Occipital lobe (tissue), 2 donors: ENCODE measurements around the gene SLC39A12.

GRCh38 chr10:17062925-17063498, 66.6 kb downstream of the CUBN start:
- RAMPAGE, long total RNA, result no peak

- RAMPAGE, long total RNA, result no peak
These were observed 29.0 kb downstream of the CUBN start for GRCh38 chr10:17100584-17101006.

DNA sequence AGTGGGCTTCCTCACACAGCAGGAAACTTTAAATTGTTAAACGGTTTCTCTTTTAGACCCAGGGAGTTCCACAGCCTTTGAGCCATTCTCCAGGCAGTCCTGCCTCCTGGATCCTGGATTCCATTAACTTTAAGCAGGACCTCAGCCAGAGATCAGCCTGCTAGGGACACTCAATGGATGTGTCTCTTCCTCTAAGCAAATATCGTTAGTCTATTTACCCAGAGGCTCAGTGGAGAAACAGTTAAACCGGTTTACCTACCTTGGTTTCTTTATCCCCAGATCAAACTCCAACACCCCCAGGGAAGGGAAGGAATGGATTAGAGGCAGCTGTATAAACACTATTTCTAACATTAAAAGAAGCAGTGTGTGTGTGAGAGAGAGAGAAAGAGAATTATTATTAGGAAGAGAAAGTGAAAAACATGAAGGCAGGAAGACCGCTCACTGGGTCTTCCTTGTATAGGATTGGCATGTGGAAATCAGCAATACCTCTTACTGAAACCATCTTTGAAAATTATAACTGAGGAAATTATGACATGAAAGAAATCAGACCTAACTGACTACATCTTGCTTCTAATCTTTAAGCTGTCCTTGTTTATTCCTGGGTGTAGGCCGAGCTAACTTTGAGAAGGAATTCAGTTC, 66.1 kb downstream of the ST8SIA6 start:
- RAMPAGE, long total RNA, result no peak

DNA sequence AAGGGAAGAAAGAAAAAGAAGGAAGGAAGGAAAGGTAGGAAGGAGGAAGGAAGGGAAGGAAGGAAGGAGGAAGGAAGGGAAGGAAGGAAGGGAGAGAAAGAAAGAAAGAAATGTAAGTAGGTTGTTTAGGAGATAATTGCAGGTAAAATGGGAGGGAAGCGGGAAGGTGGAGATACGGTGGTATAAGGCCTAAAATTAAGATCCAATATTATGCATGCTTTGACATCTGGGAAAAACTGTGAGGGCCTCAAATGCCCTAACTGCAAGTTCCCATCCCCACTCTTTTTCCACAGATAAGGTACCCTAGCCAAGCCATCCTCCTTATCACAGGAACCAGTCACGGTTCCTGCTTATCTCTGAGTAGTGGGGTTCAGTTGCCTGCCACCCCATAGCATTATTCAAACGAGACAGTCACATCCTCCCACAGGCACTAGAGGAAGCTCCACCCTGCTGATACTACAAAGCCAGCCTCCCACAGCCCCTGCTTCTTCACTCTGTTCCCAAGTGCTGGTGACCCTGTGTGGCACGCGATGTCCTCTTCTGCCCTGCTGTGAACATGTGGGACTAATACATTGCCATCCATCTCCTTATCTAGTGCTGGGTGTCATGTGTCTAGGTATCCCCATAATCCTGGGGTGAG, 28.6 kb downstream of the ST8SIA6 start:
- RAMPAGE, long total RNA, result no peak

GRCh38 chr10:17454995-17455699, 752 bp upstream of the ST8SIA6 start:
- RAMPAGE, long total RNA, result no peak

GRCh38 chr10:17951655-17952185, at the start of gene SLC39A12:
SLC39A12 (plus strand) TSS chr10:17951918.
- RAMPAGE, long total RNA, result no peak

GRCh38 chr10:18239943-18240545, 99.8 kb downstream of the CACNB2 start:
- RAMPAGE, long total RNA, result no peak

DNA sequence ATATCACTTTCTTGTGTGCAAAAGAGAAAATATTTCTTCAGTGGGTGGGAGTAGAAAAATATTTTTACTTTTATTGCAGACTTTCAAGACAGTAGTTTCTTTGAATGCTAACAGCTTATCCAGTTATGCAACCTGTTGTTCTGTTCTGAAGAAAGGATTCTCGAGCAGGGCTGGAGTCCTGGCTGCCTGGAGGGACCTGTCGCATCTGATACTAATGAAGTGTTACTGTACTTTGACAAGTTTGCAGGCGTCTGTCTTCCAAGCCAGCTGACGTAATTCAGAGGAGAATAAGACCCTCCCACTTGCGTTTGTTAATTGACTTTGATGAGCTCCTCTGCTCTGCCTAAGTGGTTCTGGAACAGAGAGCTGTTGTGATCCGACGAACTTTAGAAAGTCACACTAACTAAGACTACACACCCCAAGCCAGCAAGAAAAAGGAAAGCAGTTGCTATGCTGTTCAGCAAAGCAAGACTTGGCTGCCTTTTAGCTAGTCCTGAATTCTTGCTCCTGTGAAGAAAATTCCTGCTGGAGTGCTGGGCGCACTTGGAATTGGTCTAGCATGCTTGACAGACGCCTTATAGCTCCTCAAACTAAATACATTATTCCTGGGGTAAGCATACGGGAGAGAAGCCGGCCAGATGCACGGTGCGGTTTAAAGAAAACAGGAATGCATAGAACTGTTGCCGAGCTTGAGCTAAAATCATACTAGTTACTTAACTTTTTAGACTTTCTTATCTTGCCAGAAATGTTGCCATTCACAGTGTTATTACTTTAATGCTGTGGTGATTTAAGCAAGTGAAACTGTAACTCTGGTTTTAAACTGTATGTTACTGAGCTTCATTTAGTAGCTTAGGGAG, 200.4 kb downstream of the CACNB2 start:
- RAMPAGE, long total RNA, result no peak

DNA sequence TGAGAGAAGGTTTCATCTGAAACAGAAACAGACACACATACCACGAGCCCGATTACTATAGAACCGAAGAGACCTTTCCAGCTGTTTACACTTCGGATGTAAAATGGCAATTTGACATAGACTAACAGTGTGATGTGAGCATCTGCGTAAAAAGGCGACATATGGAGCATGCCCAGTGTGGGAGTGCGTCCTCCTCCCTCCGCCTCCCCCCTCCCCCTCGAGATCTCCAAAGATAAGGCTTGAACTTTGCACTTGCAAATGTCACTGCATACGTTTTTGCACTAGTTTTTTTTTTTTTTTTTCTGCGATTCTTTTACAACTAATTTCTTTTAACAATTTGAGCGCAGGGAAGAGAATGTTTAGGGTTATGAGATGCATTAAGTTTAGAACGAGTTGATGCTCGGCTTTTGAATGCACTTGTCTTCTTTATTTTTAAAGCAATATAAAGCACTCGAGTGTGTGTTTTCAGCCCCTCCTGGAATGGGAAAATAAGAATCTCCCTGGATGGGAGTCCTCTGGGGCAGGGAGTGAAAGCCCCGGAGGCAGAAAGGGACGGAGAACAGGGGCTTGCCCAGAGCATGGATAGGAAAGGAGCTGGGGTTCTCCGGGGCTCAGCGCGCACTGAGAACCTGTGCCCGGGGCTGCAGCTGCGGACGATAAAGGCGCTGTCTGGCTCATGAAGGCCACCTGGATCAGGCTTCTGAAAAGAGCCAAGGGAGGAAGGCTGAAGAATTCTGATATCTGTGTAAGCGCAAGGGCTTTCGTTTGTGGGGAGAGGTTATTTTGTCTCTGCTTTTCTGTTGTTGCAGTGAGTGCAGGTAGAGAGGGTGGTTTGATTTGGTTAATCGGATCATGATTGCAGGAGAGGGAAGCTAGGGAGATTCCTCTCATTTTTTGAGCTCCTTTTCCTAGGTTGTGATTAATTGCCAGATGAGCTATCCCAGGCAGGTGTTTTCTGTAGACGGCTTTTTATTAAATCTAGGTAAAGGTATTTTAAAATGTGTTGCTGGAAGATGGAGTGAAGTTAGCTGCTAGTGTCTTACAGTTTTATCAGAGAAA, 250.7 kb downstream of the NSUN6 start:
- RAMPAGE, long total RNA, result no peak

DNA sequence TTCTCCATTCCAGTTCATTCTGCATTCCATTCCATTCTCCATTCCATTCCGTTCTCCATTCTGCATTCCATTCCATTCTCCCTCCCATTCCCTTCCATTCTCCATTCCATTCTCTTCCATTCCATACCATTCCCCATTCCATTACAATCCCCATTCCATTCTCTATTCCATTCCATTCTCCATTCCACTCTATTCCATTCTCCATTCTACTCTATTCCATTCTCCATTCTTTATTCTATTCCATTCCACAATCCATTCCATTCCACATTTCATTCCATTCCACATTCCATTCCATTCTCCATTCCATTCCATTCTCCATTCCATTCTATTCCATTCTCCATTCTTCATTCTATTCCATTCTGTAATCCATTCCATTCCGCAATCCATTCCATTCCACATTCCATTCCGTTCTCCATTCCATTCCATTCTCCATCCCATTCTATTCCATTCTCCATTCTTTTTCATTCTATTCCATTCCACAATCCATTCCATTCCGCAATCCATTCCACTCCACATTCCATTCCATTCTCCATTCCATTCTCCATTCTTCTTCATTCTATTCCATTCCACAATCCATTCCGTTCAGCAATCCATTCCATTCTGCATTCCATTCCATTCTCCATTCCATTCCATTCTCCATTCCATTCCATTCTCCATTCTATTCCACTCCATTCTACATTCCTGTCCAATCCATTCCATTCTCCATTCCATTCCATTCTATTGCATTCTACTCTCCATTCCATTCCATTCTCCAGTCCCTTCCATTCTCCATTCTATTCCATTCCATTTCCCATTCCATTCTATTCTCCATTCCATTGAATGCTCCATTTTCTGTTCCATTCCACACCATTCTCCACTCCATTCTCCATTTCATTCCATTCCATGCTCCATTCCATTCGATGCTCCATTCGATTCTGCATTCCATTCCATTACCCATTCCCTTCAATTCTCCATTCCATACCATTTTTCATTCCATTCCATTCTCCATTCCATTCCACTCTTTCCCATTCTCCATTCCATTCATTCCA, 85.2 kb downstream of the NSUN6 start:
- RAMPAGE, long total RNA, result no peak

DNA sequence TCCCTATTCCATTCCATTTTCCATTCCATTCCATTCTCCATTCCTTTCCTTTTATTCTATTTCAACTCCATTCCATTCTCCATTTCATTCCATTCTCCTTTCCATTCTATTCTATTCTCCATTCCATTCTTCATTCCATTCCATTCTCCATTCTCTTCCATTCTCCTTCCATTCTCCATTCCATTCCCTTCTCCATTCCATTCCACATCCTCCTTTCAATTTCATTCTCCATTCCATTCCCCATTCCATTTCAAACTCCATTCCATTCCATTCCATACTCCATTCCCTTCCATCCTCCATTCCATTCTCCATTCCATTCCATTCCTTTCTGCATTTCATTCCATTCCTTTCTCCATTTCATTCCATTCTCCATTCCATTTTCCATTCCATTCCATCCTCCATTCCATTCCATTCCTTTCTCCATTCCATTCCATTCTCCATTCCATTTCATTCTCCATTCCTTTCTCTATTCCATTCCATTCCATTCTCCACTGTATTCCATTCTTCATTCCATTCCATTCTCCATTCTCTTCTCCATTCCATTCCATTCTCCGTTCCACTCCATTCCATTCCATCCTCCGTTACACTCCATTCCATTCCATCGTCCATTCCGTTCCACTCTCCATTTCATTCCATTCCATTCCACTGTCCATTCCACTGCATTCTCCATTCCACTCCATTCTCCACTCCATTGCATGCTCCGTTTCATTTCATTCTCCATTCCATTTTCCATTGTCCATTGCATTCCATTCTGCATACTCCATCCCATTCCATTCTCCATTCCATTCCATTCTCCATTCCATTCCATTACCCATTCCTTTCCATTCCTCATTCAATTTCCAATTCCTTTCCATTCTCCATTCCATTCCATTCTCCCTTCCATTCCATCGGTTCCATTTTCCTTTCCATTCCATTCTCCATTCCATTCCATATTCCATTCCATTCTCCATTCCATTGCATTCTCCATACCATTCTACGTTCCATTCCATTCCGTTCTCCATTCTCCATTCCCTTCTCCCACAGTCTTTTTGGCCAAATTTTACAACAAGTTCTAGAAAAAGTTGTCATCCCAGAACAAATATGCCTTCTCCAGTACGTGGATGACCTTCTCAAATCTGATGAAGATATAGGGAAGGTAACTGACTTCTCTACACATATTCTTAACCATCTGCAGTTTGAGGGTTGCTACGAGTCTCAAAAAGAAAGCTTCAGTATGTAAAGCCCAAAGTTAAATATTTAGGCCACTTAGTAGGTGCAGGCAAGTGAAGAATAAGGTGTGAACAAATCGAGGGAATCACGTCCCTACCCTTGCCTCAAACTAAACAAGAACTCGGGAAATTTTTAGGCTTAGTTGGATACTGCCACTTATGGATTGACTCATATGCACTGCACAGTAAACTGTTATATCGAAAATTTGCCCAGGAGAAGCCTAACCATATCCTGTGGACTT, 78.3 kb downstream of the NSUN6 start:
- RAMPAGE, long total RNA, result no peak

DNA sequence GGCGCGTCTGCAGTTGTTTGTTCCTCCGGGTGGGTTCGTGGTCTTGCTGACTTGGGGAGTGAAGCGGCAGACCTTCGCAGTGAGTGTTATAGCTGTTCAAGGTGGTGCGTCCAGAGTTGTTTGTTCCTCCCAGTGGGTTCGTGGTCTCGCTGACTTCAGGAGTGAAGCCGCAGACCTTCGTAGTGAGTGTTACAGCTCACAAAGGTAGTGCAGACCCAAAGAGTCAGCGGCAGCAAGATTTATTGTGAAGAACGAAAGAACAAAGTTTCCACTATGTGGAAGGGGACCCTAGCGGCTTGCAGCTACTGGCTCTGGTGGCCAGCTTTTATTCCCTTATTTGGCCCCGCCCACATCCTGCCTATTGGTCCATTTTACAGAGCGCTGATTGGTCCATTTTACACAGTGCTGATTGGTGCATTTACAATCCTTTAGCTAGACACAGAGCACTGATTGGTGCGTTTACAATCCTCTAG, 64.9 kb downstream of the NSUN6 start:
- RAMPAGE, long total RNA, result no peak

- RAMPAGE, long total RNA, result no peak
These were observed 13.9 kb downstream of the NSUN6 start for GRCh38 chr10:18637484-18637803.

- RAMPAGE, long total RNA, result no peak
These were observed 50.8 kb downstream of the ARL5B start for GRCh38 chr10:18710024-18710417.

DNA sequence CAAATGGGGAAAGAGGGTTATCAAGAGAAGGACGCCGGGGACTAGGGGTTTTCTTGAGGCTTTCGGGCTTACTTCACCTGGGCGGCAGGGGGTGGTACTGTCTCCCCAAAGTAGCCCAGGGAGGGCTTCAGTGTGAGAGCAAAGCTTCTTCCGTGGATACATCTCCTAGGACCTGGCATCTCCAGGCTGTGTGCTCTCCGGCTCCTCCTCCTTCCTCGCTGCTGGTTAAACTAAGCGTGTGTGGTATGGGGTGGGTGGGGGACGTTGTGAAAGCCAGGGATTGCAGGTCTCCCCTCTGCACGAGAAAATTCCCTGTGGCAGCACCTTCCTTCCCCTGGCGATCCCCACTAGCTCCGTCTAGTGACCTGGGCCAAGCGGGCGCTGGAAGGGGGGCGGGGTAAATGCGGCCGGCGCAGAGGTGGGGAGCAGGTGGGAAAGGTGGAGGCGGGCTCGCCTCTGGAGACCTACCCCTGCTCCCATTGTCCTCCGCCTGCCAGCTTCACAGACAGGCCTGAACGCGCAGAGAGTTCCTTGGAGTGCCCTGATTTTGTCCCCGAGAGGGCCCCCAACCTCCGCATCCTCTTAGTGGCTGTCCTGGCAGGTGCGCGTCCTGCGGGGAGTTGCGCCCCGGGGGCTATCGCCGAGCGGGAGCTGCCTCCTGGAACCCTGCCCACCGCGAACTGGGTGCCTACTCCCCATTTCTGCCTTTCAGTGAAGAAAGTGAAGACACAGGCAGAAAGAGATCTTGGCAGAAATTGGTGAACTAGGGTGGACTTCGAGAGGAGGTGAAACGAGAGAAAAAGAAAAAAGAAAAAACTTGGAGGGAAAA, 1.3 kb downstream of the PLXDC2 start:
- RAMPAGE, long total RNA, result no peak

- RAMPAGE, long total RNA, result no peak
These were observed 9.4 kb downstream of the PLXDC2 start for GRCh38 chr10:19825608-19826058.

DNA sequence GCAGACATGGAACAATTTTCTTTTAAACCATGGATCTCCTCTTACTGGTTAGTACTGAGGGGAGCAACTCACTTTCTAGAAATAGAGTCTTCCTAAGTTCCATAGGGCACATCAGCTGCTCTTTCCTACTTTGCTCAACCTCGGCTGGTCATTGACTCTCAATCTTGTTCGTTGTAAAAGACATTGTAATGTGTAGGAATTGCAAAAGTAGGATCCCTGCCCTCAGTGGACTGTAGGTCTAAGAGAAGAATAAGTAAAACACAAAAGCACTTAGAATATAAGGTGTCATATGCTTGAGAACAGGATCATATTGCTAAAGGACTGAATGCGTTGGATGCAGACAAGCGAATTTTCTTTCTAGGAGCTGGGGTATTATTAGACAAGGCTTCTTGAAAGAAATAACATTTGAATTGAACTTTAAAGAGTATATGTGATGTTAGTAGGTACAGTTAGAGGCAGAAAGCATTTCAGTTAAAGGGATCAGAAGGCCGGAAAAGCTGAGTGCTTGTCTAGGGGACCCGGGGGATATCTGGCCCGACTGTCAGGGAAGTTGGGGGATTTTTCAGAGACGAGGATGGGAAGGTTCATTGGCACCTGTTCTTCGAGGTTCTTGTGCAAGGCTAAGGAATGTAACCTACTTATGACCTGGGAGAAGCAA, 58.2 kb downstream of the PLXDC2 start:
- RAMPAGE, long total RNA, result no peak

DNA sequence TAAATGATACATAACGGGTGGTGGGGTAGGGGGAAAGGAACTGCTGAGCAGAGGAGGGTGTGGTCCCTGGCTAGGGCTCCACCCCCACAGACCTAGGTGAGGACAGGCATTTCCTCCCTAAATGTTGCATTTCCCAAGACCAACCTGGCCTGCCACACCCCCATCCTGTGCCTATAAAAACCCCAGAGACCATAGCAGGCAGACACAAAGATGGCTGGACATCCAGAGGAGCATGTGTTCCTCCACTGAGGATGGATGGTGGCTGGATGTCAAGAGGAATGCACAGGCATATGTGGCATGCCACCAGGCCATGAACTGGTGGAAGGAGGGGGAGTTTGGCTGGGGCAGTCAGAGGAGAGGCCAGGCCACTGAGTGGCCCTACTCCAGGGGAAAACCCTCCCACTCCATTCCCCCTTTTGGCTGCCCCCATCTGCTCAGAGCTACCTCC, 104.0 kb downstream of the PLXDC2 start:
- RAMPAGE, long total RNA, result no peak

DNA sequence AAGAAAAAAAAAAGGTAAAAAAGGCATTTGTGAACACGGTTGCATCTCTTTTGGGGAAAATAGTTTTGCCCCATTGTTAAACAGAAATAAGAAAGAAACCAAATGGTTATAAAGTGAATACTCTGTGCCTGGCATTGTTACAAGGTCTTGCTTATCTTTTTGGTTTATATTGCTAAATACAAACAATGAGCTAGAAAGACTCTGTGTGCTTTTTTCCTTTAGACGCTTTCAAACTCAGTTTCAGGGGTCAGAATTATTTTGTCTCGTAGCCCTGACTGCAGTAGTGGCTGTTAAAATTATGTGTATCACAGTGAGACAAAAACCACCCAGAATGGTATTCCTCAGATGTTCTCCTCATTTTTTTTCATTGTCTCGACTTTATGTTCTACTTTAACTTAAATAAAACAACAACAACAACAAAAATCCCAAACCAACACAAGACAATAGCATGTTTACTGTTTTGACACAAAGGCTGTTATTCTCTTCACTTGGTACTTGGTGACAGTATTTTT, 190.0 kb downstream of the PLXDC2 start:
- RAMPAGE, long total RNA, result no peak

GRCh38 chr10:20031995-20032689, 215.9 kb downstream of the PLXDC2 start:
- RAMPAGE, long total RNA, result no peak